Hematopoietic multipotent progenitor cell (in vitro differentiated cells): Measurements from ENCODE around the genes HLA-B and NFKBIL1.

GRCh38 chr6:30934892-30935538 lies 3.0 kb upstream of the SFTA2 start:
- CAGE, long polyA plus RNA = no peak

DNA sequence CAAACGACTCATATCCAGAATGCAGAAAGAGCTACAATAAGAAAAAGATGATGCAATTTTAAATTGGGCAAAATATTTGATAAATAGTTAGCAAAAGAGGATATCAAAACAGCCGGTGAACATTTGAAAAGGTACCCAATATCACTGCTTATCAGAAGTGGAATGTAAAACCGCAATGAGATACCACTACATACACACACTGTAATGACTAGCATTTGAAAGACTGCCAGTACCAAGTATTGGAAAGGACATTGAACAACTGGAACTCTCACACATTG lies 25.7 kb downstream of the MUC22 start:
- CAGE, long polyA plus RNA = no peak

GRCh38 chr6:31042920-31043172 lies 32.6 kb downstream of the MUC22 start:
- CAGE, long polyA plus RNA = no peak

DNA sequence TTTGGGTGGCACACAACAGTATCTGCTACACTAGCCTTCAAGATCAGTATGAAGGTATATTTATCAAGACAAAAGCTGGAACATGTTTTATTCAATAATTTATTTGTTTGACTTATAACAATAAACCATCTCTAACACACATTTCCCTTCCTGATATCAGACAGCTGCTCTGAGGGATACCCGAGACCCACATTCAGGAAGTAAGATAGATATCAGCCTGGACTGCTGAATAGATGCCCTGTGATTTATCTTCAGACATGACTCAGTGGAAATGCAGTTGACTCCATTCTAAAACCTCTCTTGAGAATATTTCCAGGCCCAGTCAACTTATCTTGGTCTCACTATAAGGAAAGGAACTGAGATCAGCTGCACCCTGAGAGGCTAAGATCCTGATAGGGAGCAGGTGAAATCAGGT lies 25.7 kb downstream of the C6orf15 start:
- CAGE, long polyA plus RNA = no peak

DNA sequence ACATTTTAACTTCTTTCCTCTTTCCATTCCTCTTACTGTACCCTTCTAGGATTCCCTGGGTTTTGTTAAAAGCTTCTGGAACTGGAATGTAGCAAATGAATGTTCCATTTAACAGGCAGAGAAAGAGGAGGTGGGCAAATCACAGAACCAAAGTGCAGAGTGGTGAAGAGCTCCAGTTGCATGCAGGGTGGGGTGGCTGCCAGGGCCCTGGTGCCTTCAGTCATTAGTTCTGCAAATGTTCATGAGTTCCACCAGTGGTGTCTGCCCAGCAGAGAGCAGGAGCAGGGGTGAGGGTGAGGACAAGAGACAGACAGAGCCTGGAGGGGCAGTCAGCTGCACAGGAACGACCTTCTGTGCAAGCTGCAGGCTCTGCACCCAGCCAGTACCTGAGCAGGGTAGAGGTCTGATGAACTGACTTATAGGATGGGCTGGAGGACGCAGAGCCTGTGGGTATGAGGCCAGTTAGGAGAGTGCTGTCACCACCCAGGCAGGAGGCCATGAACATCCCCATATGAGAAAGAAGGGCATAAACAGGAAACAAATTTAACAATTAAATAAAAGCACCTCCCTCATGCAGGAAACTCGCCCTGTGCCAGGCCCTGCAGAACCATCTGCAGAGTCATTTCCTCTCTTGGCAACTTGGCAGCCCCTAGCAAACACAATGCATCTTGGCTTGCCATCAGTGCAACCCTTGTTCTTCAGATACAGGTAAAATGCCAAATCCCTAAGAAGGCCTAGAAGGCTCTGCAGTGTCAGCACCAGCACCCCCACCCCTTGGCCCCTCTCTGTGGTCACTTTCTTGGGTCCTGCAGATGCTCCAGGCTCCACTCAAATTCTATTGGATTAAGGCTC lies 18.0 kb downstream of the C6orf15 start:
- CAGE, long polyA plus RNA = no peak

- CAGE, long polyA plus RNA = no peak
Observed at GRCh38 chr6:31142183-31142994, 3.5 kb upstream of the PSORS1C2 start.

GRCh38 chr6:31161348-31161933 lies 3.1 kb downstream of the TCF19 start:
- CAGE, long polyA plus RNA = no peak

DNA sequence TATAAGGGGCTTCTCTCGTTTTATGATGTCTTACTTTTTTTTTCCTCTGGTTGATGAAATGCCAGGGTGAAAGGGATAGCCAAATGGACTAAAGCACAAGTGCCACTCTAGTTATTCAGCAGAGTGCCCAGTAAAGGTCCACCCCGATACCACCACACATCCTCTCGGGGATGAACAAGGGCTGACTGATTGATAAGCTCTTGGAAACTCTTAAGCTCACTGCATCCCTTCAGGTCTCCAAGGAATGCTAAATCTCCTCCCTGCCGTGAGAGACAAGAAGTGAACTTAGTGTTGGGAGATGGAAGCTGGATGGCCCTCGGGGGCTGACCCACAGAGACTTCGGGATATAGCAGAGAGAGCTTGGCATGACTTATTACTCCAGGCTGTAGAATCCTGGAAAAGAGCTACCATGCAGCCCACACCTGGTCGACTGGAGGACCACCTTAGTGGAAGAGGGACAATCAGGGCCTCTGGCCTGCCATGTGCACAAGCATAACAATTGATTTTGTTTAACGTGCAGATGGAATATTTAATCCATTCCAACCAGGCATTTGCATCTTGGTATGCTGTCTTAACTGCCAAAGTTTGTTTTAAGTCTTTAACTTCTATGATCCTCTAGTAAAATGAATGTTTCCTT lies 13.5 kb upstream of the POU5F1 start:
- CAGE, long polyA plus RNA = no peak

DNA sequence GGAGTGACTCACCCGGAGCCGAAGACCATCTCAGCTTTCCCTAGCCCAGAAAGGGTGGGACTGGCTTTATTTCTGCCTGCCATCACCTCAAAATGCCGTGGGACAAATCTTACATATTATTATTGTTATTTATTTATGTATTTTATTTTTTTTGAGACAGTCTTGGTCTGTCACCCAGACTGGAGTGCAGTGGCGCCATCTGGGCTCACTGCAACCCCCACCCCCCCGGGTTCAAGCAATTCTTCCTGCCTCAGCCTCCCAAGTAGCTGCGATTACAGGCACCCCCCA lies 27.8 kb upstream of the POU5F1 start:
- CAGE, long polyA plus RNA = no peak

DNA sequence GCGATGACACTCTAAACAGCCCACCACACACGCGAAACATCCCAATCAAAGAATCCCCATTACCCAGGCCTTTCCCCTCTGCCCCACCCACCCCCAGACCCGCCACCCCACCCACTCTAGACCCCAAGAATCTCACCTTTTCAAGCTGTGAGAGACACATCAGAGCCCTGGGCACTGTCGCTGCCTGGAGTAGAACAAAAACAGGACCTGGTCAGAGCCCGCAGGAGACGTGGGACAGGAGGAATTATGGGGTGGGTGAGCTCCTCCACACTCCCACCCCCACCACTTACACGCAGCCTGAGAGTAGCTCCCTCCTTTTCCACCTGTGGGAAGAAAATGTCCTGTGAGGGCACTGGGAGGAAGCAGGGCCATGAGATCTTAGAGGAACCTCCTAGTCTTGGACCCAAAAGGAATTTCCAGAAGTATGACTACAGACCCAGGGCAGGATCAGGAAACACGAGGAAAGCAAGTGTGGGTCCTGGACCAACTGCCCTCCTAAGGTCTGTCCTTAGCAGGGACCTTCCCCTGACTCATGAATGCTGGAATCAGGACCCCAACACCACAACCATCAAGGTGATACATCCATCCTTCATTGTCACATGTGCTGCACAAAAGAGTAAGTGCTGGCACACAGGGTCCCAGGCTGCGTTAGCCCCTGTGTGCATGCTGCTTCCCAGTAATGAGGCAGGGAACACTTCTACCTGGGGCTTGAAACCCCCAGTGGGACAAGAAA lies 2.5 kb downstream of the HLA-B start:
- CAGE, long polyA plus RNA = no peak

- CAGE, long polyA plus RNA = start-site peak on the minus strand at chr6:31357178-31357226, 1,389 reads
Observed at GRCh38 chr6:31356563-31357249, at the start of gene HLA-B. Gene HLA-B, minus strand, starts transcription at chr6:31357179.

GRCh38 chr6:31400513-31400955 lies 2.9 kb upstream of the MICA start:
- CAGE, long polyA plus RNA = no peak

- CAGE, long polyA plus RNA = no peak
Observed at GRCh38 chr6:31464156-31464797, 33.7 kb upstream of the MICB start.

- CAGE, long polyA plus RNA = no peak
Observed at GRCh38 chr6:31531682-31532076, 2.9 kb downstream of the MCCD1 start.

- CAGE, long polyA plus RNA = start-site peak on the plus strand at chr6:31547606-31547612, 17 reads; start-site peak on the plus strand at chr6:31547697-31547706, 16 reads
Observed at GRCh38 chr6:31547241-31547963, at the start of gene NFKBIL1. Gene NFKBIL1, plus strand, starts transcription at chr6:31547608.

DNA sequence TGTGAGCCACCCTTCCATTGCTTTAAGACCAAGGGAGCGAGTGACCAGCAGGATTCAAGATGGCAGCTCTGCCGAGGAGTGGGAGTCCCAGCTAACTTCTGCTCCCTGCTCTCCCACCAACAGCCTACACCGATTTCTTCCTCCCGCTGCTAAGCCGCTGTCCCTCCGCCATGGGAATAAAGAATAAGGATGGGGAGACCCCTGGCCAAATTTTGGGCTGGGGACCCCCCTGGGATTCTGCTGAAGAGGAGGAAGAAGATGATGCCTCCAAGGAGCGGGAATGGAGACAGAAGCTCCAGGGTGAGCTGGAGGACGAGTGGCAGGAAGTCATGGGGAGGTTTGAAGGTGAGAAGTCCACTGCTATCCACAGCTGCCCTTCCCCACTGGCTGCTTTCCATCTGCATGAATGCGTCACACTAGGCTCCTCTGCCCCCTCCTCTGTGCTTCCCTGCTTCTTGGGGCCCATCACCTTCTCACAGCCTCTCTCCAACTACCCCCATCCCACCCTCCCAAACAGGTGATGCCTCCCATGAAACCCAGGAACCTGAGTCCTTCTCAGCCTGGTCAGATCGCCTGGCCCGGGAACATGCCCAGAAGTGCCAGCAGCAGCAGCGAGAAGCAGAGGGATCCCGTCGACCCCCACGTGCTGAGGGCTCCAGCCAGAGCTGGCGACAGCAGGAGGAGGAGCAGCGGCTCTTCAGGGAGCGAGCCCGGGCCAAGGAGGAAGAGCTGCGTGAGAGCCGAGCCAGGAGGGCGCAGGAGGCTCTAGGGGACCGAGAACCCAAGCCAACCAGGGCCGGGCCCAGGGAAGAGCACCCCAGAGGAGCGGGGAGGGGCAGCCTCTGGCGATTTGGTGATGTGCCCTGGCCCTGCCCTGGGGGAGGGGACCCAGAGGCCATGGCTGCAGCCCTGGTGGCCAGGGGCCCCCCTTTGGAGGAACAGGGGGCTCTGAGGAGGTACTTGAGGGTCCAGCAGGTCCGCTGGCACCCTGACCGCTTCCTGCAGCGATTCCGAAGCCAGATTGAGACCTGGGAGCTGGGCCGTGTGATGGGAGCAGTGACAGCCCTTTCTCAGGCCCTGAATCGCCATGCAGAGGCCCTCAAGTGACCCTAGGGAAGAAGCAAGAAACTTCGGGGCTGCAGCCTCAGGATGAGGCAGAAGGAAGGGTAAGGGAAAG lies 10.5 kb downstream of the NFKBIL1 start:
- CAGE, long polyA plus RNA = start-site peak on the plus strand centred at position 888 of the sequence, 136 bp wide, 46 reads; start-site peak on the plus strand centred at position 1,087 of the sequence, 73 bp wide, 39 reads

- CAGE, long polyA plus RNA = no peak
Observed at GRCh38 chr6:31577773-31578814, 2.7 kb downstream of the TNF start.

DNA sequence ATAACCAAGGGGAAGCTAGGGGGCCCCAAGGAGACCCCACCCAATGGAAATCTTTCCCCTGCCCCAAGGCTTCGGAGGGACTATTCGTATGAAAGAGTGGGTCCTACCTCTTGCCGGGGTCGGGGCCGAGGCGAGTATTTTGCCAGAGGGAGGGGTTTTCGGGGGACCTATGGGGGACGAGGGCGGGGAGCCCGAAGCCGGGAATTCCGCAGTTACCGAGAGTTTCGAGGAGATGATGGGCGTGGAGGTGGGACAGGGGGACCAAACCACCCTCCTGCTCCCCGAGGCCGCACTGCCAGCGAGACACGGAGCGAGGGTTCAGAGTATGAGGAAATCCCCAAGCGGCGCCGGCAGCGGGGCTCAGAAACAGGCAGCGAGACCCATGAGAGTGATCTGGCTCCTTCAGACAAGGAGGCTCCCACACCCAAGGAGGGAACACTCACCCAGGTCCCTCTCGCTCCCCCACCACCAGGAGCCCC lies 11.2 kb downstream of the PRRC2A start:
- CAGE, long polyA plus RNA = no peak

GRCh38 chr6:31632108-31633213 lies 11.9 kb downstream of the PRRC2A start:
- CAGE, long polyA plus RNA = no peak

GRCh38 chr6:31658482-31659408 lies 1.8 kb downstream of the C6orf47 start:
- CAGE, long polyA plus RNA = no peak